Bronchial lymph node (tissue), 1 donor: ENCODE measurements around a stretch of chr20.

DNA sequence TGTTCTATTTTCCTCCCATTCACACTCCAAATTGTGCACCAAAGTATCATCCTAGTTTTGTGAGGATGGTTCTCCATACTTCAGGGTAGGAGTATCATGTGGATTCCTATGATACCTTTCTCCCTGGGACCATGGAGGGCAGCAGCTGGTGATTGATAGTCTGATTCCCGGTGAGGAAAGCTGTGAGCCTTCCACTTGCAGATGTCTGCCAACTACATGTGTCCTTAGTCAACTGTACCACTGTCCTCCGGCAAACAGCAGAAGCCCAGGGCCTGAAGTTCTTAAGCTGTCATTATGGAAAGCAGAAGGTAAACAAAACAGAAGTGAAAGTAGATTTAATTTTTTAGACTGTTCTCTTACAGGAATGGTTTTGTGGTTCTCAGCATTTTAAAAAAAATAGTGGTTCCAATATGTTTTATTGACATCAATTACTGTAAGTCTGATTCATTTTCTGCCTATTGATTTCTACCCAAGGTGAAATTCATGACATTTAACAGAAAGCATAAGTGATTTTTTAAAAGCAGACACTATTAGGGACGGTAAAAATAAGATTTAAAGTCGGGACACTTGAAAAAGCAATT lies 36.6 kb downstream of the PTPN1 start:
- PRO-cap, result unidirectional peak, minus-strand start at position 207 of the sequence; unidirectional peak, minus-strand start at position 256 of the sequence

DNA sequence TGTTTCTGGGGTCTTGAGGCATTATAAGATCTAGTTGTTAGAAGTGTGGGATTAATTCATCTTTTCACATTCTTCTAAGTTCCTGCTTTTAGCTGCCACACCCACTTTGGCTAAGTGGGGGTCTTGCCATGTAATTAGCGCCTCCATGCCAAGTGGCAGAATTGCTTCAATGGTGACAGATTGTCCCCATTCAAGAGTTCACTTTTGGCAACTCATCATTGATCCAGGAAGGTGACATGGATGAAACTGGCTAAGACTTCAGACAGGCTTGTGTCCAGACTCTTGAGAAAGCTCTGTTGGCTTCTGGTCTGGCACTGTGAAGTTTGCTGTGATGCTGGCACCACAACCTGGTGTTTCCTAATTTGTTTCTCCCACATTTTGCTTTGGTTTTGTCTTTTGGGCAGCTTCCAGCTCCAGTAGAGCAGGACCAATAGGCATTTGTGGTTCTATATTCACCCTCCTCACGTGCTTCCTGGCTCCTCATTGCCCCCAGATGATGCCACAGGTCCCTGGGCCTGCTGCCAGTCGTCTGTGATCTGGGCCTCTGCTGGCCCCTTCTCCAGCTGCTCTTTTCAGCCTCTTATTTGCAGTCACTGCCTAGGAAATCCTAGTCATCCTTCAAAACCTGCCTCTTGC lies 62.6 kb downstream of the PTPN1 start:
- PRO-cap, result bidirectional peak, plus-strand start at position 524 of the sequence, minus-strand start at position 316 of the sequence

- PRO-cap, result no peak
Observed at GRCh38 chr20:50670037-50670864, 21.1 kb downstream of the RIPOR3 start.

- PRO-cap, result no peak
Observed at GRCh38 chr20:50689286-50689770, 2.0 kb downstream of the RIPOR3 start.

- PRO-cap, result no peak
Observed at GRCh38 chr20:50710733-50710994, 19.3 kb upstream of the RIPOR3 start.

DNA sequence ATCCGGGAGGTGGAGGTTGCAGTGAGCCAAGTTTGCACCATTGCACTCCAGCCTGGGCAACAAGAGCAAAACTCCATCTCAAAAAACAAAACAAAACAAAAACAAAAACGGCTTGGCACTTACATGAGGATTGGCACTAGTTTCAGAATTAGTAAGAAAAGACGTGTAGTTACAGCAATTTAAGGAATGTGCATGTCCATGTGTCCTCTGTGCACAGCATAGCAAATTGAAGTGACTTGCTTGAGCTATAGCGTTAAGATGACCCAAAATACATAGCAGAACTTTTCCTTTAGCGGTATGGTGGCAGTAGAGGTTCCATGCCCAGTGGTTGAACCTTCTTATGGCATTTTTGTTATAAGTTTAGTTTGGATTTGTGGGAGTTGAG lies 2.0 kb downstream of the PARD6B start:
- PRO-cap, result no peak

GRCh38 chr20:50821190-50821670 lies 26.4 kb downstream of the BCAS4 start:
- PRO-cap, result unidirectional peak, plus-strand start at chr20:50821492

GRCh38 chr20:50870205-50871243 lies 60.7 kb downstream of the ADNP start:
- PRO-cap, result no peak

- PRO-cap, result no peak
Observed at GRCh38 chr20:50930442-50930787, 822 bp downstream of the ADNP start.

GRCh38 chr20:51156080-51156626 lies 133.2 kb upstream of the KCNG1 start:
- PRO-cap, result no peak

DNA sequence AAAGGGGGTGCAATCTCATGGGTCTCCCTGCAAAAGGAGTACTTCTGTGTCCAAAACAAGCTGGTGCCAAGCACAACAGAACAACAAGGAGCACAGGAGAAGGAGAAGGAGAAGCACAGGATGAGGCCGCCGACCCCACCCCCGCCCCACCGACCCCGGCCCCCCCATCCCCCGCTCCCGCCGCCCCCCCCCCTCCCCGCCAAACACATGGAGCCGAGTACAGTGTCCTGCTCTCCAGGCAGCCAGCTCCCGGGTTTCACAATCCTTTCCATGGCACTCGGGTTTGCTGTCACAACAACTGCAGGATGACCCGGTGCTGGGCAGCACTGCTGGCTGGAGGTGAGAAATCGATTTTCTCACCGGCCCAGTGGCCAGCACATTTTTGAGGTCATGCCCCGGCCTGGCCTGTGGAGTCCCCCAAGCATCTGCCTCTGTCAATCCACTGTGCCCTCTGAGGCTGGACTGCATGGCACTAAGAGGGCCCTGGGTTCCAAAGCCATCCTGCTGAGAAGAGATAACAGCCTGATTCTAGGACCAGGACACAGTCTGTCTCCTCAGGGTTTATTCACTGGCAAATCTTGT lies 129.6 kb downstream of the NFATC2 start:
- PRO-cap, result no peak

- PRO-cap, result no peak
Observed at GRCh38 chr20:51473599-51474542, 68.6 kb downstream of the NFATC2 start.

GRCh38 chr20:51497363-51497909 lies 45.1 kb downstream of the NFATC2 start:
- PRO-cap, result no peak

GRCh38 chr20:51529773-51530283 lies 12.7 kb downstream of the NFATC2 start:
- PRO-cap, result no peak

- PRO-cap, result no peak
Observed at GRCh38 chr20:51560515-51561114, 18.1 kb upstream of the NFATC2 start.

- PRO-cap, result no peak
Observed at GRCh38 chr20:51562112-51562381, 19.5 kb upstream of the NFATC2 start.

DNA sequence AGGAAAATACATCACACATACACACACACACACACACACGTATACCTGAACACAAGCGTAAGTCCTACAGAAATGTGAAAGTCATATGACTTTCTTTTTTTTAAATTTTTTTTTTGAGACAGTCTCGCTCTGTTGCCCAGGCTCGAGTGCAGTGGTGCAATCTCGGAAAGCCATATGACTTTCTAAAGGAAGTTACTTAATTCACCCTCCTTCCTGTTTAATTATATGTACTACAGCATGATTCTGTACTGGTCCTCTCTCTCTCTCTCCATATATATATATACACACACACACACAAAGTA lies 108.3 kb upstream of the NFATC2 start:
- PRO-cap, result no peak

- PRO-cap, result bidirectional peak, plus-strand start at chr20:51767342, minus-strand start at chr20:51767165
Observed at GRCh38 chr20:51766816-51767801, 1.1 kb downstream of the ATP9A start.

DNA sequence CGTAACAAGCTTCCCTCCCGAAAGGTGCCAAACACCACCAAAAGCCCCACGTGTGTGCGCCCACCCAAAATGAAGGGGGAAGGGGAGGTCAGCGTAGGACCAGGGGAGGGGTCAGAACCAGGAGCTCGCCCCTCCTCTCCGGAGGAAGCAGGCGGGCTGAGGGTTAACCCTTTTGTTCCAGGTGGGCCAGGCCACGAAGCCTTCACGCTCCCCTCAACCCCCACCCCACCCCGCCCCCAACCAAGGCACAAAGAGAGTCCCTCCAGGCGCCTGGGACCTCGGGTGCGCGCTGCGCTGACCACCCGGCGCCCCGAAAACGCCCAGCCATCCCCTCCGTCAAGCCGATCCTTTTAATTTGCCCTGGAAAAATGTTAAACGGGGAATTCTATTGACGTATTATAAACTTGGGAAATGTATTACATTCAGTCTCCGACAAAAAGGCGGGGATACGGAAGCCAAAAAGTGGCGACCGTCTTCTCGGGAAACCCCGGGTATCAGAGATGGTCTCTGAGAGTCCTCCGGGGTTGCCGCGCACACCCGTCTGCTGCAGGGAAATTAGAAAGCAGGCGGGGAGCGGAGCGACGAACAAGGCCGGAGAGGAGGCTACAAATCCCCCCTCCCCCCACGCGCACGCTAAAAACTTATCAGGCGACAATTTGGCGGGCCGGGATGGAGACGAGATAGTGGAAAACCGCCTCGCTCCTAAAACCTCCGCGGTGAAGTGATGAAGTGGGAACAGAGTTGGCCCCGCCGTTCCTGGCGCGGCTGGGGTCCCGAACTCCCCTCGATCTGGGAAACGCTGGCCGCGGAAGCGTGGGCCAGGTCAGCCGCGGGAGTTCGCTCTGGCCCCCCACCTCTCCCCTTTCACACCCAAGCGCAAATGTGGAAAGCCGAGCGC lies 1.6 kb downstream of the SALL4 start:
- PRO-cap, result no peak

- PRO-cap, result no peak
Observed at GRCh38 chr20:52979503-52980438, 7.6 kb downstream of the TSHZ2 start.